Skeletal muscle satellite cell (primary cell): ENCODE measurements around a stretch of chr18.

GRCh38 chr18:55997825-55998610, 410.0 kb upstream of the TCF4 start:
- CAGE, long polyA plus RNA, result no peak

GRCh38 chr18:56508734-56509213, 129.6 kb downstream of the TXNL1 start:
- CAGE, long polyA plus RNA, result no peak

- CAGE, long polyA plus RNA, result no peak
Measured at GRCh38 chr18:56815618-56816361, 164.6 kb downstream of the WDR7 start.

- CAGE, long polyA plus RNA, result no peak
Measured at GRCh38 chr18:57437602-57438385, 2.6 kb downstream of the ONECUT2 start.

DNA sequence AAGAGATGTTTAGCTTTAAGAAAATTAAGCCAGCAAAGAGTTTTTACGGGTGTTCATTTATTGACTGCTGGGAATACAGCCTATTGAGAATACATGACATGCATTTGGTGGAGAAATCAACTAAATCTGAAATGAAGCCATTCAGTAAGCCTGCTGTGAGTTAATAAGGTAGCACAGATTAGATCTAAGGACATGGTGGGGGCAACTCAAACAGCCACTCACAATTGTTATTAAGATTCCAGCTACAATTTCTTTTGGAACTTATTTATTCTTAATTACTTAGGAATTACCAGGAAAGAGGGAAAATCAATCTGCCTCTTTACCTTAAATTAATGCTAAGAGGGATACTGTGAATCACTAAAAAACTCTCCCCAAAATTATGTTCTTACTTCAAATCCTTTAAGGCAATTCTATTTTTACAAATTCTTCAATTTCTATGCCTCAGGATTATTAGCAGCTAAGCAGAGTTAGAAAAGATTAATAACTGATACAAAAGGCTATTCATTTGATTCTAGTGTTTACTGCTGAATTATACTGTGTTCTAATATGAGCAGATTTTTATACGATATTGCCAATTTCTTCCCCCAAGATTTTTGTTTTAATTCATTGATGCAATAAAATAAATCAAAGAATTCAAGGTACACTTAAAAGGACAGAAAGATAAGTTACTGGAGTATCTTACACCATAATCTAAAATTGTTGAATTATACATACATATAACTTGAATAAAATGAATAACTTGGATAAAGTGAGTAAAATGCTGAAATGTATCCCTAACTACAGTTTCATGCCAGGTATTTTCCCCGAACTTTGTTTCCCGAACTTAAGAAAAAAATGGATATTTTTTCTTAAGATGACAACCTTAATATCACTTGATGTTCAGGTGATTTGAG, 14.4 kb upstream of the FECH start:
- CAGE, long polyA plus RNA, result no peak

DNA sequence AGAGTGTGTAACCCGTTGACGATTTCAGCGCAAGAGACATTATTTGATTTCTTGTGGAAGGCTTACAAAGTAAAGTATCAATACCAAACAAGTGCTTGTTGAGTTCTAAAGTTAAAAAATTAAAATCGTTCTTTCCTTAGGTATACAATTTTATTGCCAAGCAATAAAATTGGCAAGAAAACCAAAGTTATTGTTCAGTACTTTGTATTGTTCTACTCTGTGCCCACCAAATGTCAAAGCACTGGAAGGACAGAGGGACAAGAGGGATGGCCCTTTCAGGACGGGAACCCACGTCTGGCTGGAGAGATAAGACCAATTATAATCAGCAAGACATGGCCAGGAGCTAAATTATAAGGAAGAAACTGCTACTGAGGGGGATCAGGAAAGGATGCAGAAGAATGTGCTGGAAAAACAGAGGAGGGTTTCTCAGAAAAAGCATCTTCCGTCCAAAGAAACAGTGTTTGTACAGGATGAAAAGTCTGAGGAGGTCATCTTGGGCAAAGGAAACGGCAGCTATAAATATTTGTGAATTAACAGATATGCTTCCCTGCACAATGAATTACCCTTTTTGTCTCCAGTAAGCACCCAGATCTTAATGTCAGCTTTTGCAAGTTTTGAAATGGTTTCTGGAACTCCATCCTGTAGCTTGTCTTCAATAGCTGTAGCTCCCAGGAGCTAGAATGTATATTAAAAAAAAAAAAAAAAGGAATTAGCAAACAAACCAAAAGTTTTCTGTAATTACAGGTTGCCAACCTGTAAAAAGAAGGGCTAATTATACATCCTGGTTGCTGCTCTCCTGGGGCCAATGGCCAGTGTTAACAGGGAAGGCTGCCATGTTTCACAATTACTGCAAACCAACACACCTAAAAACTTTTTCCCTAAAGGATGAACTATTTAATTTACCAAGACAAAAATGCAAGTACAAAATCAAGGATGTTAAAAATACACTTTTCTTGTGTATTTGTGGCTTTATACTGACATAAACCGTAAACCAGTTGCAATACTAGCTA, 46.5 kb upstream of the NARS1 start:
- CAGE, long polyA plus RNA, result no peak

DNA sequence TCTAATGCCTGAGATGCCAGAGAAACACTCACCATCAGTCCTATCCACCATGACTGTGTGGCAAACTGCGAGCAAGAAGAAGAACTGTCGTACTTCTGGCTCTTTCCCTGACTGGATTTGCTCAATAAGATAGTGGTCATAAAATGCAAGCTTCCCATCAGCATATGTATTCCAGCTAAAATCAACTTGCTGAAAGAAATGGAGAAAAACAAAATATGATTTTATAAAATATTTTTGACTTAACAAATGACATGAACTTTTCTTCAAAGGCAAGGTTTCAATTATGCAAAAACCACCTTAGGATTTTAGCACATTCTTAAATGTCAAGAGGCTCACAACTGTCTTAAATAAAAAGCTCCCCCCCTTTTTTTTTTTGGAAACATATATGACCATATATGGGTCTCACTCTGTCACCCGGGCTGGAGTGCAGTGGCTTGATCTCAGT, 62.4 kb upstream of the NARS1 start:
- CAGE, long polyA plus RNA, result no peak

- CAGE, long polyA plus RNA, result no peak
Measured at GRCh38 chr18:58186168-58187113, 142.4 kb downstream of the NEDD4L start.

GRCh38 chr18:58222418-58223213, 178.6 kb downstream of the NEDD4L start:
- CAGE, long polyA plus RNA, result no peak

DNA sequence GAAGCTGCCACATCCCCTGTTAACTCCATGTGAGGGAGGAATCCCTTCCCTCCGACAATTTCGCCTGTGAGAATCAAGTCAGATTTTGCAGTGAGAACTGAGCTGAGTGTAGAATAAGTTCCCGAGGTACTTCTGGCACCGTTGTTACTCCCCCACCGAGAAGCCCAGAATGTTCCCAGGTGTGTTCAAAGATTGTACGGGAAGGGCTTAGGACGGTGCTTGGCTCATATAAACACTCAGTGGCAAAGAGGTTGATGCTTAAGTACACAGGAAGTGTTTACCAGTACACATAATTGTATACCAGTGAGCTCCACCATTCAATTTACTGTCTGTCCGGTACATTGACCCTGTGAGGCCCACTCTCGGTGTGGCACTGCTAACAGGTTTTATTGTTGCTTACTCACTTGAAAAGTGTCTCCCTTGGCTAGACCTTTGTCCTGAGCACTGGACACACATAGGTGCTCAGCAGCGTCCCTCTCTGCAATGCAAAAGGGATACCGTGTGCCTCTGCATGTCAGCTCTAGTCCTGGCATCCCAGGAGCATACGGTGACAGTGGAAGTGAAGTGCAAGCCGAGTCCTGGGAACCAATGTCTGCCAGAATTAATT, 191.0 kb downstream of the NEDD4L start:
- CAGE, long polyA plus RNA, result no peak

DNA sequence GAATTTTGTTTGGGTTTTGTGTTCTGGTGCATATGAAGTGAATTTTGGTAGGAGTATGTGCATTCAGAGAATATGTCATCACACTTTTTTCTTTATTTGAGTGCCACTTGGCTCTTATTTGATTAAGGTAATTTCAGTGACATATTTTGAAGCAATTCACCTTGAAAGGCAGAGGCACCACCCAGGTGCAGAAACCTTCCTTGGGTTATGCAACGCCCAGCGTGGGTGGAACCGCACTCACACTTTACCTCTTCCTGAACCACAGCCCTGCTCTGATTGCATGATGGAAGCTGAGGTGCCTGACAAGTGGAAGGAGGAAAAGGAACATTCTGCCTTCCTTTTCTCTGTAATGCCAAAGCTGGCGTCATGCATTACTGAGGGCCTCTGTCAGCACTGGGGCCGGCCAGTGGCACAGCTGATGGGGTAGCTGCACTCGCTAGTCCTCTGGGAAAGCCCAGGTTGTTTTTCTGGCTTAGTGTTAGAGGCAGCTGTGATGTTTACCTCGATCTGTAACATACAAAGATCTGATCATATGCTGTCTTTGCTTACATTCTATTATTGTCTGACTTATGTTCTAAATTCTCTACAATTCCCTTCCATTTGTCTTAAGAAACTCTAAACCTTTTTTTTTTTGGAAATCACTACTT, 266.5 kb downstream of the NEDD4L start:
- CAGE, long polyA plus RNA, result no peak

DNA sequence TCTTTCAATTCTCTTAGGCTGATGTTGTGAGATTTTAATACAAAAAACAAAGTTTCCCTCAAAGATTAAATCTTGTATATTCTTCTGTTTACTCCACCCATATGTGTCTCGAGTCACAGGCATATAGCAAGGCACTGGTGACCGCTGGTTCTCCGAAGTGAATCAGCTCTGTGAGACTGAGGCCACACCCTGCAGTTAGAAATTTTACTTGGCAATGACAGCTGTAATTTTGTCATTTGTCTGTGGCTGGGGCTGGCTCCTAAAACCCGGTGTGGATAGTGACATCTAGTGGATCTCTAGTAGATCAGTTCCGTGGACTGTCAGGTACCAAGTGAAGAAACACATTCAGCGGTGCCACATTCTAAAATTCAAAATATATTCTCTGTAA, 277.9 kb downstream of the NEDD4L start:
- CAGE, long polyA plus RNA, result no peak

DNA sequence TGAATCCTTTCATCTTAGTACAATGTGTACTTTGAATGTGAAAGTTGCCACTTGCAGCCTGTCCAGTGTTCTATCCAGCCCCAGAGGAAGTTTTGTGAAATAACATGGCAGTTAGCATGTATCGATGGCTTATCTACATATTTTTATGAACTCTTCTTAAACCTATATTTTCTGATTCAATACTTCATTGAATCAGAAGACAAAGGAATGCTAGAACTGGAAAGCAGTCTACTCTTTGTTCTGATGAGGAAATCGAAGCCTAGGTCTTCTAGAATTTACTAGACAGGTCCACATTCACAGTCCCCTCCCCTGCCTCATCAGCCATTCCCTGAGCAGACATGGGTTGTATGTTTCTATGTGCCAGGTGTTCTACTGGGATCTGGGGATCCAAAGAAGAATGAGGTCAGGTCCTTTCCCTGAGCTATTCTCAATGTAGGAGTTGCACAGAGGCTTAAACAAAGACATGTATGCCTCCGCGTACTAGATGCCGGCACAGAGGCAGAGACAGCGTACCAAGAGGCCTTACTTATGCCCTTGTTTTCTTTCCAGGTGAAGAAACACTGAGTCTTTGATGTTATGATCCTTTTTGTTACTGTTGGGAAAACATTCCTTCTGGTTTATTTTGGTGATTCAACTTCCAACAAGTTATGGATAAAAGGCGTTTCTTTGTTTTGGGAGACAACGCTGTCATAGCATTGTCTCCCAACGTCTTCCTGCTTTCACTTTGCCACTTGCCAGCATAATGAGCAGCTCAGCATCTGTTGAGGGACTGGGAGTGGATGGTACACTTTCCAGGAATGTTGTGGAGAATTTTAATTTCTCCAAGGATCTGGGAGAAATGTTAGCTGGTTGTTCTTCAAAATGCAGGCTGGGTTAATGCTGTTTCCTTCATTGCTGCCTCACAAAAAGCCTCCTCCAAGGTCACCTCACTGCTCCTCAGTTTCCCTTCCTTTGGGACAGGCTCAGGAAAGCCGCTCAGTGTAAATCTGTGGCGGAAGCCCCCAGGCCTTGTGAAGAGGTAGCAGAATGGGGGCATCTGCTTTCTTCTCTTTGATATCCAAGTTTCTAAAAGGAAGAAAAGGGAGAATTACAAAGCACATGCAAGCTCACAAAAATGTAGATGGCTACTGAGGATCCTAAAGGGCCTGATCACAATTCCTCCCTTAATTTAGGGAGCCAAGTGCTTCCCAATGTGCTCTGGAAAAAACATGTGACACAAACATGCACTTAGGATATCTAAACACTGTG, 174.2 kb downstream of the ALPK2 start:
- CAGE, long polyA plus RNA, result no peak

DNA sequence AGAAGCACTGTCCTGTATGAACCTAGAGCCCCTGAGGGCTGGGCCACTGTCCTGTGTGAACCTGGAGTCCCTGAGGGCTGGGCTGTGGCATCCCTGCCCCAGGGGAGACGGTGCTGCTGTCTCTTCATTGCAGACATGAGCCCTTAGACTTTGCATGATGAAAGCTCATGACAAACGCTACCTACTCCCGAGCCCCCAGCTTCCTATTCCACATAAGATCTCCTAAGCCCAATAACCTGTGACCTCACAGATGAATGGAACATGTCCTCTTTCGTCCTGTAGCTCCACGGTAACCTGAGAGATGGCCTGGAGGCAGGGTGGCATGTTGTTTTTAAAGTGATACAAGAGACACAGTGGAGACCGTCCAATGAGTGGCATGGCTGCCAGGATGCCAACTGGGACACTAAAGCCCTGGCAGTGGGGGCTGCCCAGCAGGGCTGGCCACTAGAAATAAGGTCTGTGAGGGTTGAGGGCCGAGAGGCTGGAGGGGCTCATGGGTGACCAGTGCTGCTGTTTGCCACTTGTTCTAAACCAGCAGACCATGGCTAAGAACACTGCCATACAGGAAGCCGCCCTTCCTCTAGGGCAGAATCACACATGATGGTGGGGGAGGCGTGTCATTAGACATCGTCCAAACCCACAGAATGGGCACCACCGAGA, 72.0 kb downstream of the ALPK2 start:
- CAGE, long polyA plus RNA, result no peak

GRCh38 chr18:58709007-58709932, 38.0 kb downstream of the MALT1 start:
- CAGE, long polyA plus RNA, result no peak

DNA sequence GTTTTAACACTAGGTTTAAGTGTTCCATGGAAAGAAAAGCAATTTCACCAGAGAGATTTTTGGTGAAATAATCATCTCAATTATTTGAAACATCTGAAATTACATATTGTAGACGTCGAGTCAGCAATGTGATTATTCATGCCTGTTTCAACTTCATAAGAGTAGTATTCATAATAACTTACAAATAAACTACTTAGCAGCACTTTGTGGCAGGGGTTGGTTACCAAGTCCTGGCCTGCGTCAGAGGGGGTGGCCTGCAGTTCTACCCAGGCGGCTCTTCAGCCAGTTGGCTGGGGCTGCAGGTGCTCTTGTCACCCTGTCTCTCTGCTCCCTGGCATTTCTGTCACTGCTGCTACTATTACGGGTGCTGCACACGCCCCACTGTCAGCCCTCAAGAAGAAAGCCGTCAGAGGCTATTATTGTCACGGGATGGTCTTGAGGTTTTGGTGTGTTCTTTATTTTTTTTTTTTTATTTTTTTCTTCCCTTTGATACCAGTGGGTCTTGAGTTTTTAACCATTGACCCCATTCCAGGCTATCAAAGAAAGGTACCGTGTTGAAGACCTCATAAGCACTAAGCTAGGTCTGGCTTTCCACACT, 50.5 kb downstream of the MALT1 start:
- CAGE, long polyA plus RNA, result no peak

GRCh38 chr18:58779999-58780520, 84.6 kb upstream of the ZNF532 start:
- CAGE, long polyA plus RNA, result no peak

DNA sequence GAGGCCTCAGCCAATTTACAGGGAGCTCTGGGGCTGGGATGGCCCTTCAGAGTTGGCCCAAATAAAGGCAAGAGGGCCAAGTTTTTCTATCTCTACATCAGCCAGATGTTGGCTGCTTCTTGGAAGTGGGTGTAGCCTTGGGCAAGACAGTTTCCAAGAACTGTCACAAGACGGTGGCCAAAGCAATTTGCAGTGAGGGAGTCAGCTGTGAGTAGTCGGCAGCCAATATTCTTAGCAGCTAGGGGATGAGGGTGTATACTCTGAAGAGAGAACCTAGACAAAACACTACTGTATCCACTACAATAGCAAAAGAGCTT, 5.6 kb upstream of the ZNF532 start:
- CAGE, long polyA plus RNA, result no peak

DNA sequence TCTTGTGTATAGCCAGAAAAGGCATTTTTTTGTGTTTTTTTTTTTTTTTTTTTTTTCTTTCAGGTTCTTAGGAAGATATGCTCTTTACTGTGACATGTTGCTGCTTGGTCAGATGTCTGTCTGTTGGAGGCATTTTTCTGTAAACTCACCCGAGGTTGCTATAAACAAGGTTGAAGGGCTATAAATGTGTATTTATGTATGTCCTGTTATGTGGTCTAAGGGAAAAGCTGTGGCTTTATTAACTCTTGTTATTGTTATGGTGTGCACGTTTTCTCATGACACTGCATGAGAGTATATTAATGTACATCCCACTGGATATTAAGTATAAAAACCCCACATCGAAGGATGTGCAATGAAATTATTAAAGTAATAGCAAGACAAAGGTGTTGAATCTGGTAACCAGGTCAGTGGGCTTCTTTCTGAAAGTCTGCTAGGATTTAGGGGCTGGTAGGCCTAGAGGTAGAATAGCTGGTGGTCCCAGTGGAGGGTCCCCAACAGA, 102.1 kb downstream of the ZNF532 start:
- CAGE, long polyA plus RNA, result no peak

DNA sequence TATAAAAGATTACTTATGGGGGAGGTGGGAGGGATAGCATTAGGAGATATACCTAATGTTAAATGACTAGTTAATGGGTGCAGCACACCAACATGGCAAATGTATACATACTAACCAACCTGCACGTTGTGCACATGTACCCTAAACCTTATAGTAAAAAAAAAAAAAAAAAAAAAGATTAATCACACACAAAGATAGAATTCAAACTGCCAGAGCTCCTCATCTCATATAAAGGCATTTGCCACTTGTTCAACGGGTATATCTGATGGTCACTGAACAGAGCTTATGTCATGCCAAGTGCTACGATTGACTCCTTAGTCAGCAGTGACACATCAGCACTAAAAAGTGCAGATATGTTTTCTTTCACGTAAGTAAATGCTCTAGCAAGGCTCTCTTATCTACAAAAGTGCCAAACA, 1.2 kb downstream of the LMAN1 start:
- CAGE, long polyA plus RNA, result no peak